Heart (tissue), 3 donors: ENCODE results near the gene HSPA2.

GRCh38 chr14:61569645-61570857, 125.3 kb upstream of the HIF1A start:
- RAMPAGE, long total RNA, 2 experiments = start-site peak on the minus strand in 1 of 2 experiments, at chr14:61570618-61570653 at its widest, 15 reads per replicate

DNA sequence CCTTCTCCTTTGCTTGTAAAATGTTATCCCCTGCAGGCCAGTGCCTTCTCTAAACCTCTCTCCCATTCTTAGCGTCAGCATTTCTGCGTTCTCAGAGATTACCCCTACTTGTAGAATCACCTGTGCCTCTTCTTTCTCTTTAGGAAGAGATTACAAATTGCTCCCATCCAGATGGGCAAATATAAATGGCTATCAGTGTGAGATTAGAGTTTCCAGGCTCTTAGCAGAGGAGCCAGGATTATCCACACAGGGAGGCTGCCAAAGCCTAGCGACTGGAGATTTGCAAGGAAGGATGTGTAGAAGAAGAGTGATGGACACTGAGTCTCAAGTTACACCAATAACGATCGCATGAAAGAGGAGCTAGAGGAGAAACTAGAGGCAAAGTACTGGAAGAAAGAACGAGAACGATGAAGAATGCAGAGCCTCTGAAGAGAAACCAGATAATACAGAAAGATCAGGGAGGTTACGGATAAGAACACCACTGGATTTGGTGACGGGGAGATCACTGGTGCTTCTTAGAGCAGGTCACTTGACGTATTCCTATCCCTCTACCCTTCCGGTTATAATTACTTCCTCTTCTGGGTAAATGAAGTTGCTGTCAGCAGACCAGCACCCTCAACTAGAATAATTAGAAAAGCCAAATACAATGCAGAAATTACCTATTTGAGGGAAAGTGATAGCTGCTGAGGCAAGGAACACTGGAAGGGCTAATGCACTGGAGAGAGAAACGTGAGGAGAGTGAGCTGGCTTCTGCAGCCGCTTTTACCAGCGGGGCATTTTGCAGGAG, 93.3 kb upstream of the HIF1A start:
- RAMPAGE, long total RNA, 2 experiments = no peak in any of the 2 experiments

- RAMPAGE, long total RNA, 2 experiments = no peak in any of the 2 experiments
Observed at GRCh38 chr14:61608216-61608791, 87.0 kb upstream of the HIF1A start.

- RAMPAGE, long total RNA, 2 experiments = no peak in any of the 2 experiments
Observed at GRCh38 chr14:62080858-62081357, 268.4 kb downstream of the SYT16 start.

DNA sequence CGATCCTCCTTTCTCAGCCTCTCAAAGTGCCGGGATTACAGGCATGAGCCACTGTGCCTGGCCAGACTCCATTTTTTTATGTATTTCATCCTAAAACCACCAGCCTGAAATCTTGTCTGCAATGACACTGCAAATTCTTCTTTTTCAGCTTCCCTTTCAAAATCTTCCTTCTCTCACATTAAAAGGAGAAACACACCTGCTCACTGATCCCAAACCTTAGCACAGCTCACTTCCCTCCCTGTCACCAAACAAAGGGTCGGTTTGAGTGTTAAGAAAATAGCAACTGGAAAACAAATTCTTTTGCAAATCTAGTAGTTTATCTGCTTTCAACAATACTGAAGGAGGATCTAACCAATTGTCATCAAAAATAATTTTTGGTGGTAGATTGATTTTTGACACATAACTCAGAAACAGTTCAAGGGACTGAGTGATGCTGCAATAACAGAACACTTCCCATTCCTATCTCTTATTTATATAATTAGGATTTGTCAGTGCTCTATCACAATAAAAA, 62.4 kb downstream of the PPP2R5E start:
- RAMPAGE, long total RNA, 2 experiments = no peak in any of the 2 experiments

DNA sequence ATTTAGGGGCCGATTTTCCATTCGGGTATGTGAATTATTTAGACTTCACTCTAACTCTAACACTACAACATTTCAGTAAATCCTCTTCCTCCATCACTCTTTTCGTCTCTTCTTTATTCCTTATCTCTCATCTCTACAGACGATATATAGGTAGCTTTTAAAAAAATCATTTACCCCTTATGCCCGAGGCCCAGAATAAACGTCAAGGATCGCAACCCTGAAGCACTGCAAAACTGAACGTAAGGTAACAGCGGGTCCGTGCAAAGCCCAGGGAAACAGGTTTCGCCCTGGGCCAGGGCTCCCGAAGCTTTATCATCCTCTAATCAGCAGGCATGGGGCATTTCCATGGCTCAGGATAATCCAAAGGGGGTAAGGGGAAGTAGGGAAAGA, 1.2 kb downstream of the PPP2R5E start:
- RAMPAGE, long total RNA, 2 experiments = no peak in any of the 2 experiments

DNA sequence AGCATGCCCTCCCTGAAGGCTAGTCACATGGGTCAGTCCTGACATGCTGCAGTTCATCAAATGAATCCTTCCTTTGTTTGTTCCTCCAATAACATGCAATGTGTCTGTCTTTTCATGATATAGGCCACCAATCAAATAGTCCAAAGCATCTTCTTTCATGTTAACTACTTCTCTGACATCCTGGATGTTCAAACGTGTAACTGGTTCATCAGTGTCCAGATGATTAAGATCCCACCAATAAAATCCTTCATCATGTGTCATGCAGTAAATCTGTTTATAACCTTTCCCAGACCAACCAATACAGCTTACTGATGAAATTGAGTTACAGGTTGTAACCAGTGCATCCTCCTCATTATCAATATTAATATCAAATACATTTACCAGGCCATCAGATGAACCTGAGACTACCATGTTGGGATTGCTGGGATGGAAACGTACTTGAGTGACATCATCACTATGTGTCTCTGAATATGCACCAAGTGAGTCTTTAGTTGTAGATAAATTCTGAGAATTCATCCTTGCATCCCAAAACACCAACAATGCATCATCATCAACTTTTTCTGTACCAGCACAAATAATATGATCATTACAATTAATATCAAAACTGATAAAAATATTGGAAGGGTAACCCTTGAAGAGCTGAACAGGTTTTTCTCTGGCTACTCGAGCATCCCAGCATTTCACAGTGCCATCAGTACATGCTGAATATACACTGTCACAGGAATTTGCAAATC, 42.5 kb downstream of the WDR89 start:
- RAMPAGE, long total RNA, 2 experiments = no peak in any of the 2 experiments

GRCh38 chr14:63853688-63854438, 1.1 kb downstream of the SYNE2 start:
- RAMPAGE, long total RNA, 2 experiments = no peak in any of the 2 experiments

DNA sequence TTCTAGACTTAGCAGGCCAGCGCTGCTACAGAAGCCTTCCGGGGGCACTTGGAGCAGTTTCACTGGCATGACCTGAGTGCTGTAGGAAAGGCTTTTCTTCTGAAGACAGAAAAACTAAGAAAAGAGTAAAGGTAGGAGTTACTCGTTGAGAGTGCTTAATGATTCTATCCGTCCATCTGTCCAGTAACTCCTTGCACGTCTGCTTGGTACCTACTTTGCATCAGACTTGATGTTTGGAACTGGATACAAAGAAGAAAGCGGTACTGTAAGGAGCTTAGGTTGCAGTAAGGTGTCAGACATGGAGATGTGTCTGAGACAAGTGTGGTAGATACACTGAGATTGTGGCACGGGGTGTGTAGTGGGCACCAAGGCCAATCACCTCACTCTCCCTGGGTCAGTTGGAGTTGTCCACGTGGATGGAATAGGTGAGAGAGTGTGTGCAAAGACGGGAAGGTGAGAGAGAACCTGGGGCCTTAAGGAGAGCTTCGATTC, 31.4 kb downstream of the SYNE2 start:
- RAMPAGE, long total RNA, 2 experiments = no peak in any of the 2 experiments

DNA sequence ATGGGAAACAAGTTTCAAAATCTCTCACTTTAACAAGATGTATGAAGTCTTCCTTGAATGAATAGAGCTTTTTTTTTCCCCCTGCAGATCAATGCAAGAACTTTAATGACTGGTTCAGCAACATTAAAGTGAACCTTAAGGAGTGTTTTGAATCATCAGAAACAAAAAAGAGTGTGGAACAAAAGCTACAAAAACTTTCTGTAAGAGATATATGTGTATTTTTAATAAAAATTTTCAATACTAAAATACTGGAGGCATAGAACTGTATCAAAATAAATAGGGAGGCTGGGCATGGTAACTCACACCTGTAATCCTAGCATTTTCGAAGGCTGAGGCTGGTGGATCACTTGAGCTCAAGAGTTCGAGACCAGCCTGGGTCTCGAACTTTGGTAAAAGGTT, 169.9 kb downstream of the SYNE2 start:
- RAMPAGE, long total RNA, 2 experiments = no peak in any of the 2 experiments

GRCh38 chr14:64024010-64024480, 171.2 kb downstream of the SYNE2 start:
- RAMPAGE, long total RNA, 2 experiments = no peak in any of the 2 experiments

GRCh38 chr14:64209167-64210165, 84.7 kb downstream of the ESR2 start:
- RAMPAGE, long total RNA, 2 experiments = no peak in any of the 2 experiments

- RAMPAGE, long total RNA, 2 experiments = no peak in any of the 2 experiments
Observed at GRCh38 chr14:64225029-64225884, 68.9 kb downstream of the ESR2 start.

DNA sequence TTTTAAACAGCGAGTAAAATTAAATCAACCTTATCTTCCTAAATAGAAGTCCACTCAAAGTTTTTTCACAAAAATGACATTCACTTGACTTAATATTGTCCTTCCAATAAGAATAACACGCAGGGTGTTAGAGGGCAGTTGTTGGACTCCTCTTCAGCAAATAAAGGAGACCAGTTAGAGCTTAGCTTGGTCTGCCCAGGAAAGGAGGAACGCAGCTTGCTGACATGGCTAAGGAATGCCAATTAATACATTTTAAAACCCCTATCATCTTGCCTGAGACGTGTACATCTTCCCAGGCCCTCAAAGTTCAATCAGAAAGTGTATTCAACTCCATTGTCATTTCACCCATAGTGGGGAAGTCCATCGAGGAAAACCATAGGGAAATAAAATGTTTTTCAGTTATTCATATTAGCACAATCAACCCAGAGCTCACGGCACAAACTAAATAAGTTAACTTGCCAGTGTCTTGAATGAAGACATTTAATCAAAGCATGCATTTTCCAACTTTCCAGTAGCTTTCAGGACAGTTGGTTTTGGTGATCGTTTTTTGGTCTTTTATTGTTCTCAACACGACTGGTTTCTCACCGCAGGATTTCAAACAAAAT, 680 bp downstream of the ESR2 start:
- RAMPAGE, long total RNA, 2 experiments = no peak in any of the 2 experiments

DNA sequence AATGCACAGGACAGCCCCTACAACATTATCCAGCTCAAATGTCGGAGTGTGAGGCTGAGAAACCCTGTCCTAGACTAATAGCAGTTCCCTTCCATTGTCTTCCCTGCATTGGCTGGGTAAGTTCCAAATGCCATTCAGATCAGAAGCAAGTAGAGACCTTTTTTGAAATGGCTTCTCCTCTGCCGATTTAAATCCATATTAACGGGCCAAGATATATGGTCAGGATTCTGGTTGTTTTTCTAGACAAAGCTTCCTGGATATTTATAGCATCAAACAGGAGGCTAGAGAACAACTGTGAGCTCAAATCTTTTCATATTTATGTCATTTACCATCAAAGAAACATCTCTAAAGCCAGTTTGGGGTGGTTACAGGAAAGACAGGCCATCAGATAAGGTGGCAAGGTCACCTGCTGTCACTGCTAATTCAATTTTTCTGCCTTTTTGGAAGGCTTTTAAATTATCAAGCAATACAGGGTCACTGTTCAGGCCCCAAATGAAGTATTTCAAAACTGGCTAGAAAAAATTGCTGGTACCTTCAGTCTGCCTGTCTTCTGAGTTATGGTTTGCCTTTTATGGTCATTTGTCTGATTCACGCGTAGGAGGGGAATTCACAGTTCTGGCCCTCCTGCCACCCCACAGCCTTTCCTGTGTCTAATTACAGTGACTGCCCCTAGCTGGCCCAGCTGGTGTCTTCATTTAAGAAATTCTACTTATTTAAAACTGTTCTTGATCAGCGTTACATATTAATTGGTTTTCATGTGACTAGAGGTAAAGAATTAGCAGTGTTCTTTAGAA, 20.0 kb upstream of the AKAP5 start:
- RAMPAGE, long total RNA, 2 experiments = no peak in any of the 2 experiments

DNA sequence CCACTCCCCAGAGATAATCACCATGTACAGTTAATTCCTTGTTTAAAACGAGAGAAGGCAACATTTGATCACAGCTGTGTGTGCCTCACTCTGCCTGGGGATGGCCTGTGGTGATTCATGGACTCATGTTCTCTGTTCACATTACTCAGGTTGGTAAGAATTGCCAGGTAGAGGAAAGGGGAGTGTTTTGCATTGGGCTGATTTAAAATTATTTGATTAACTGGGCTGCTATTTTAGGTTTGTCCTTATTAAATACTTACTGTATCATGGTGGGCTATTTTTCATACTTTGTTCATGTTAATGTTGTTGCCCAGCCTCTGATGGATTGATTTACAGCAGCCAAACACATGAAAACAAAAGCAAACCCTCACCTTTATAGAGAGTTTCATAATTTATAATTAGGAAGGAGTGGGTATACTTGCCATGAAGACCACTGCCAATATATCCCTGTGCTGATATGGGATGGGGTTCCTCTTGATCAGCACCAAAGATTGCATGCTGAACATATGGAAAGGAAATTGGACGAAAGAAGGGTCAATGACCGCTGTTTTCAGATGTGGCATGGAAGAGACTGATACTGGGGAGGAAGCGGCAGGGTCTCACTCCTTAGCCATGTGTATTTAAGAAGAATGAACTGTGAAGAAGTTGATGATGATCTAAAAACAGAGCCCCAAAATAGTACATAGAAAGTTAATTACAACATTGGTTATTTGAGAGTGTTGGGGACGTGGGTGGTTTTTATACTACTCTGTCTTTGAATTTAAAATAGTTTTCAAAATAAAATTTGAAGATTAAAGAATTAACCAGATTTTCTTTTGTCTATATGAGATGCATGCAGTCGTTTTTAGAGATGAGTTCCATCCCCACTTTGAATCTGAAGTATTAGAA, 3.1 kb downstream of the ZBTB1 start:
- RAMPAGE, long total RNA, 2 experiments = no peak in any of the 2 experiments

- RAMPAGE, long total RNA, 2 experiments = no peak in any of the 2 experiments
Observed at GRCh38 chr14:64527800-64528135, 12.8 kb upstream of the HSPA2 start.

- RAMPAGE, long total RNA, 2 experiments = start-site peak on the plus strand in 1 of 2 experiments, at chr14:64540740-64540746 at its widest, 273 reads per replicate
Observed at GRCh38 chr14:64540652-64541005, at the start of gene HSPA2. TSS of gene HSPA2 (plus strand) at chr14:64540741.

- RAMPAGE, long total RNA, 2 experiments = no peak in any of the 2 experiments
Observed at GRCh38 chr14:64625383-64625992, 75.7 kb downstream of the PPP1R36 start.

DNA sequence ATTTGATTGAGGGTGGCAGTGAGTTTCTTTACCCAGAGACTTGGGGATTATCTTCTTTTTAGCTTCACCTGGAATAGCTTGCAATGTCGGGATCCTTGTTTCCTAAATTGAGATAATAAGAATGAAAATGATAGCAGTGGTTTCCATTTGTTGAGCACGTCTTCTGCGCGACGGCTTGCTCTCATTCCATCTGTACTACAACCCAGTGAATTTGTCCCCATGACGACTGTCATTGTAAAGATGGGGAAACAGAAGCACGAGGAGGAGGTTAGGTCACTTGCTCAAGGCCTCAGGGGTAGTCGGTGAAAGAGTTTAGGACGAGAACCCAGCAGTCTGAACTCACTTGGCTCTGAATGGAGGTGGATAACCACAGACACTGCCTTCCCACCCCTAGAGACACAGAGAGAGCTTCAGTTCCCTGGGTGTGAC, 31.0 kb upstream of the PLEKHG3 start:
- RAMPAGE, long total RNA, 2 experiments = no peak in any of the 2 experiments